Mesenchymal stem cell of adipose (primary cell): ENCODE measurements around a stretch of chr12.

- CAGE, long polyA plus RNA, result no peak
Observed at GRCh38 chr12:11758403-11759646, 109.4 kb downstream of the ETV6 start.

DNA sequence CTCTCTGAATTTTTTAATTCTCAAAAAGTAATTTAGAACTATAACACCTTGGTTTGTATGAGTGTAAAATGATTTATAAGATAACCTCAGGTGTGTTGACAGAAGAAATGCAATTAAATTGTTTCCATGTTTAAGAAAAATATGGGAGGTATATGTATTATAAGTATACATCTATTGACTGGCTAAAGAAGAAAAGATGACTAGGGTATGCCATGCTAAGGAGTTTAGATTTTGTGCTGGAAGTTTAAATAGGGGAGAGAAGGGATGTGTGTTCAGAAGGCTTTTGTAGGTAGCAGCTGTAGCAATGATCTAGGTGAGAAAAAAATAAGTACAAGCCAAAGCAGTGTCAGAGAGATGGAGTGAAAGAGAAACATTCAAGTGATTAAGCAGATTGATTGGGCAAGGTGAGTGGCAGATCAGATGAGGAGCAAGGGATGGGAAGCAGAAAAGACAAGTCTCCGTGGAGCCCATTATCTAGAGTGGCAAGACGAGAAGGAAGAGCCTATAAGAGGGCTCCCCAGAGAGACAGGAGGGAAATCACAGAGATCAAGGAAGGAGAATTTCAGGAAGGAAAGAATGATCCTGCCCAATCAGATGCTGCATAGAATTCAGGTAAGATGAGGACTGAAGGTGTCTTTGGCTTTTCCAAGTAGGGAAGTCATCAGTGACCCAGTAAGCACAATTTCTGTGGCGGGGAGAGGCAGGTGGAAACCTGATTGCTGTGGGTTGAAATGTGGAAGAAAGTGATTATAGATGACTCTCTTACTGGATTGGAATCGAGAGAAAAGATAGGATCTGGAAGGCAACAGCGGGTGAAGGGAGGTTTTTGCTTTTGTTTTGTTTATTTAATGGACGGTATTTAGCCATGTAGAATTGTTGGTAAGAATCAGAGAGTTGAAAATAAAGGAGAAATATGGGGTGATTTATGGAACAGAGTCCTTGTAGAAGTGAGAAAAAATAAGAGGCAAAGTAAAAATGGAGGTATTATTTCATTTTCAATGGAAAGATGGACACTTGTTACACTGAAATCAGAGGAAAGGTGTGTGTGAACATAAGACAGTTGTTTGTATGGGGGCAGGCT lies 133.6 kb downstream of the ETV6 start:
- CAGE, long polyA plus RNA, result no peak

DNA sequence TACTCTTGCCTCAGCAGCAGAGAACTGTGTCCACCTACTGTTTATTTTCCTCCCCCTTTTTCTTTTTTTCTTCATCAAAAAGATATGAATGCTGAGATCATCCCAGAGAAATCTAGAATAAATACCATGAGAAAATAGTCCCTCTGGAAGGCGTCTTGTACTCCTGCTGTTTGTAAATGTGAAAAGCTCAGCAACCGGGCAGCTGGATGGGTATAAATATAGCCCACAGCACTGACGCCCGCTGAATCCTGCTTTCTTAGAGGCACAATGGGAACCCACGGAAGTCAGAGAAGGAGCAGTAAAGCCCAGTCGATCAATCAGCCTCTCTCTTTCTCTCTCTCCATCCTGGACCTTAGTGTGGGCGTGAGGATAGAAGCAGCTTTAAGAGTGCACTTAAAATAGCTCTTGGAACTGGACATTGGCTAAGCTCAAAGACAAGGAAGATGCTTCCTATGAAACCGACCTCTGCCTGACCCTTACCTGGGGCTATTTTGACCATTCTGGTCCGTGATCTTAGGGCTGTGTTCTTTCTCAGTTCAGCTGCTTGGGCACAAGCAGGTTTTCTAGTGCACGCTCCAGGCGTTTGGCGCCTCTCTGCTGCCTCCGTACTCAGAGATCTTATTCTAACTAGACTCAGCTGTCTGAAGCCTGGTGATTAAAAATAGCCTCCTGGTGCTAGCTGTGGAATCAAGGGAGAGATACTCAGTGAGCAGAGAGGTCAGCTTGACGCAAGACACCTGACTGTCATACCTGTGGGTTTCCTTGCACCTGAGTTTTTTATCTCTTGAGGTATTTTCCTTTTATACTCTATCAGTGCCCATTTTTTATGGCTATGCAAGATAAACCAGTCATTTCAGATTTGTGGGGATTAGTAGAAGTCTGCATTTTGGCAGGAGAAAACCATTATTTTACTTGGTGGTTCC lies 144.6 kb downstream of the ETV6 start:
- CAGE, long polyA plus RNA, result no peak

- CAGE, long polyA plus RNA, result no peak
Observed at GRCh38 chr12:11820351-11820852, 170.9 kb downstream of the ETV6 start.

GRCh38 chr12:11836013-11836736 lies 186.7 kb downstream of the ETV6 start:
- CAGE, long polyA plus RNA, result no peak

DNA sequence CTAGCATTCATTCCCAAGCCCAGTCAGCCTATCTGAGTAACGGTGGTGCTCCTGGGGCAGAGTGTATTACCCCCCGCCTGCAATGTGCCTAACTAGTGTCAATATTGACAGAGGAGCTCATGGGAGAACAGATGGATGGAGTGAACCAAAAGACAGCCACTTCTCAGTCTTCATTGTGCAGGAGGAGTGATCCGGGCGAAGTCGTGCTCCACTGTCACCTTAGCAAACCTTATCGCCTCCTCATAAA lies 126.8 kb upstream of the BCL2L14 start:
- CAGE, long polyA plus RNA, result no peak

DNA sequence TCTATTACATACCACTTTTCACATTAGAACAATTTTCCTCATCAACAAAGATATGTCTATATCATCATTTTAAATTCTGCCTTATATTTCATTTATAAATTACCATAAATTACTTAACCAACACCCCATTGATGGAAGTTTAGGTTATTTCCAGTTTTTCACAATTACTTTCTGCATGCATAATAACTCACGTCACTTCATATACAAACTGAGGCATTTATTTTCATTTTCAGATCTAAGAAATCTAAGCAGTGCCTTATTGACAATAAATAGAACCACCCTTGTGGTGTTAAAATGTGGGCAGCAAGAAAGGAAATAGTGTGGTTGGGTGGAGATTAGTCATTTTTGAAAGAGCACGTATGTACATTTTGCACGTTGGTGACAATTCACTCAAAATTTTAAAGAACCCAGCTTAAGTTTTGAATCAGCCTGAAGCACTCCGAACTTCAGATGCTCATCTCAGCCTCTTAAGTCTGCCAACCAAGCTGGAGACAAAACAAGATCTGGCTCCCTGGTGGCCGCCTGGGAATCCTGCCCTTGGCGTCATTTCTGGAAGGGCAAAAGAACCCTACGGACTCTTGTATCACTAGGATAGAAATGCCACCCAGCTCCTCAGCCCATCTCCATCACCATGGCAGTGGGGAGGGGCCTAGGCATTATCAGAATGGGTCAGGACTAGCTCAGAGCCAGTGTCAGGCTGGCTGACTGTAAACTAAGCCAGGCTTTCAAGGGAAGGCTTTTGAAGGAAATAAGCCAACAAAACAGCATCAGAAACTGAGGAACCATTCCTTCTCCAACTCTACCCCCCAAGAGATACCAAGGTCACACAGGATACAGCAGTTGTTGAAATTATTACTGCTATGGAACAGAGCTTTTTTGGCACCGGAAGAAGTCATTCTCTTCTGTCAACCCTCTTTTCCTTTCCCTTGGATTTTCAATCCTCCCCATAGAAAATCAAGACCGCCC lies 89.4 kb upstream of the BCL2L14 start:
- CAGE, long polyA plus RNA, result no peak

DNA sequence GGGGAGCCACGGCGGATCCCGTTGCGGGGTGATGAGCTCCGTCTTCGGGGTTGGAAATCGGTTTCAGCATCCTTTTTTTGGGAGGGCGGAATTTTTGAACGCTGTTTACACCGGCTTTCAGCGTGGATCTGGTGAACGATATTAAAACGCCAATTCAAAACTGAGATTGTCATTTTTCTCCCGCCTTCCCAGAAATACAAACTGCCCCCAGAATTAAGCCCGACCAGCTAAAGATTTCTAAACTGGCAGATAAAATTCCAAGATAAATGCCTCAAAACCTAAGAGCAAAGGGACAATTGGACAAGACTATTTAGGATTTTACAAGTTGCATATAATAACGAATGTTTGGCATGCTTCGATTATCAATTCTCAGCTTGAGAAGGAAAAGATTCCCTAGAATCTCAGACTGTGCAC lies 622 bp upstream of the LRP6 start:
- CAGE, long polyA plus RNA, result no peak

GRCh38 chr12:12308395-12308849 lies 41.6 kb upstream of the LRP6 start:
- CAGE, long polyA plus RNA, result no peak

- CAGE, long polyA plus RNA, result no peak
Observed at GRCh38 chr12:12439494-12440115, 82.7 kb downstream of the BORCS5 start.

DNA sequence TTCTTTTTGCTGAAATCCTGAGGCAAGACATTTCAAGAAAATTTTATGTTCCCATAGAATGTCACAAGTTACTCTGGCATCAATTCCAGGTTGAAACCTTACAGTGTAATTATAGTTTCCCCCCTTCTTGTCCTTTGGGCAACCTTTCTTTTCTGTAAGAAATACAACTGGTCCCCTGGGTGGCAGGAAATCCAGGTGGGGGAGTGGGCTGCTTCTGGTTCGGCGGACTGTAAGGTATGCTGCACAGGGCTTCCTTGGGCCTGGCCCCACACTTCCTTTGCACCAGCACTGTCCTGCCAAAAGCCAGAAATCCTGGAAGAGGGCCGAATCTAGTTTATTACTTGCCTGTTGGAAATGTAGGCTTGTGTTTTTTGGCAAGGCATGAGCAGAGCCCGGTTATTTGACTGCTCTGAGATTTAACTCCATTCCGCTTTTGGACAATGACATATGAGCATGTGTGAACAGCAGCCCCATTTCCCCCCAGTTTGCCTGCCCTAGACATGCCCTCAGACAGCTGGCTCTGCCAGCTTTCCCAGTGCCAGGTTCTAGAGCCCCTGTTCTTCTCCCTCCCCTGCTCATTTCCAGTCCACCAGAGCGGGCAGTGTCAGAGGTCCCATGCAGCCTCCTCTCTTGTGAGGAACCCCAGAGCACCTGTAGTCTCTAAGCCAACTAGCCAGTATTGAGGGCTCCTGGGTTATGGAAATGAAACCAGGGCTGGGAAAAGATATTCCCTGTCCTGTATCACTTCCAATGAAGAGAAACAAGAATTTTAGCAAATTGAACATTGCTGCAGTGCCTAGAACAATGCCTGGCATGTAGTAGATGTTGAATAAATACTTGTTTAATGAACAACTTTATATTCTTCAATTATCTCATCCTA lies 86.7 kb downstream of the BORCS5 start:
- CAGE, long polyA plus RNA, result no peak

DNA sequence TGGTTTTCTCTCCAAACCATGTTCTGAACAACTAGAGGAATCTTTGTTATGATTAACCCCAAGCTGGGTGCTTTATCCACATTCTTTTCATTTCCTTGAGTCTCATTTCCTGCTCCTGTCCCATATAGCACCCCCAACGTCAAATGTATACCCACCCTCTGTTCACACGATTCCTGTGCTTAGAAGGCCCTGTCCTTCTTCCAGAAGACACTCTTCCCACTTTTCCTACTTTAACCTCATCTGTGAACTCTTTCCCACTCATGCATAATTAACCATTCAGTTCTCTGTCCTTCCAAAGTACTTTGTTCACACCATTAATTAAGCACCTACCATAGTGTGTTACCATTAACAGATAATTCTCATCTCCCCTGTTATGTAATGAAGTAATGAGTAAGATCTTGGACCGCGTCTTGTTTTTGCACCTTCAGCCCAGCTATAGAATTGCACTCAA lies 74.6 kb downstream of the DUSP16 start:
- CAGE, long polyA plus RNA, result no peak

- CAGE, long polyA plus RNA, result no peak
Observed at GRCh38 chr12:12559664-12560430, 2.8 kb downstream of the DUSP16 start.

- CAGE, long polyA plus RNA, result no peak
Observed at GRCh38 chr12:12716250-12716623, 931 bp upstream of the CDKN1B start.

GRCh38 chr12:12803149-12803731 lies 9.9 kb upstream of the DDX47 start:
- CAGE, long polyA plus RNA, result no peak

- CAGE, long polyA plus RNA, result no peak
Observed at GRCh38 chr12:12809135-12809479, 4.0 kb upstream of the DDX47 start.

GRCh38 chr12:12908629-12909390 lies 17.4 kb downstream of the GPRC5A start:
- CAGE, long polyA plus RNA, result no peak

DNA sequence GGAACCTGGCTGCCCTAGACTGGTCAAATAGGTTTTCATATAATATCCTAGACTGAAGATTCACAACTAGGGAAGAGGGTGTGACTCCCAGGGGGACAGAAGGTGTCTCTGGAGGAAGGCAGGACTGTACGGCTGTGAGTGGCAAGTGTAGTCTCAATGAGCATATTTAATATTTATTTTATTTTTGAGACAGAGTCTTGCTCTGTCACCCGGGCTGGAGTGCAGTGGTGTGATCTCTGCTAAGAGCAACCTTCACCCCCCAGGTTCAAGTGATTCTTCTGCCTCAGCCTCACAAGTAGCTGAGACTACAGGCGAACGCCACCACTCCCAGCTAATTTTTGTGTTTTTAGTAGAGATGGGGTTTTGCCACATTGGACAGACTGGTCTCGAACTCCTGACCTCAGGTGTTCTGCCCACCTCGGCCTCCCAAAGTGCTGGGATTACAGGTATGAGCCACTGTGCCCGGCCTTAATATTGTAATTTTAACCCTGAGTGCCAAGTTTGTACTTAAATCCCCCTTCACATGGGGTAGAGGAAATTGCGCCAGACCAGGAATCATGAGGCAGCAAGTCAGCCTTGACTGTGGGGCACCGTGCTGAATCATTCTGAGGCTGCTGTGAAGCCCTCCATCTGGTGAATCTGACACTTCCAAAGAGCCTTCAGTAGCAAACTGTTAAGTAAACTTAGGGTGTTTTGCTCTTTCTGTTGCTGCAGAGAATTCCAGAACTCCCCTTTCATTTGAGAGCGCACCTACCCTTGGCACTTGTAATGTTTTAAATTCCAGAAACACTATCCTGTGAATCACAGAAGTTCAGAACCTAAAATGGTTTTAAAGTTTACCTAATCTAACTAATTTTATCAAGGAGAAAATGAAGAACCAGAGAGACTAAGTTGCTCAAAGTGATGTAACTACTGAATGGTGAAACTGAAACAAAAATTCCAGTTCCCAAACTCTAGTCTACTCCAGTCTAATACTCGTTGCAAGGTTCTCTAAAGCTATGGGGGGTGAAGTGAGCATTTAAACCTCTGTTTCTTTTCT lies 7.7 kb downstream of the HEBP1 start:
- CAGE, long polyA plus RNA, result no peak

DNA sequence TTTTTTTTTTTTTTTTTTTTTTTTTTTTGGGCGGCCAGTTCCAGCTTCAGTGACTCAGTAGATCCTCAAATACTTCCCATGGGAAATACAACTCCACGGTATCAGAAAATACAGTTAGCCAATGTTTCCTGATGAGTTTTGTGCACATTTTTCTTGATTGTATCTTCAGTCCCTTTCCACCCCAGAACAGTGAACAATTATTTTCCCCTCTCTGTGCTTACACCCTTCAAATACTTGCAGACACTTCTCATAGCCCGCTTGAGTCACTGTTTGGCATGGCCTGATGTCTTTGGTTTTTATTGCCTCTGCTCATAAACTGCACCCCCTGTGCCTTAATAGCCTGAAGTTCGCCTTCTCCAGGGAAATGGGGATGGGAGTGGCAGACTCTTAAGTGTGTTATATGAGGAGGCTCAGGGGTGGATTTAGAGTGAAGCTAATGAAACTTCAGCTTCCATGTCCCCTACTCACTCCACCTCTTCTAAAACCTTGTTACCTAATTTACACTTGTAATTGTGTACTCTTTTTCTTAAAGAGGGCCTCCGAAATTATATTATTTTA lies 4.9 kb downstream of the GSG1 start:
- CAGE, long polyA plus RNA, result no peak

GRCh38 chr12:13099023-13099660 lies 4.3 kb downstream of the GSG1 start:
- CAGE, long polyA plus RNA, result no peak